ENCODE results near the genes NEDD1, SLC17A8, ARL1, SPIC, MYBPC1 and IGF1.

GRCh38 chr12:96500947-96501384 lies 11.6 kb downstream of the CFAP54 start:
- PRO-cap: unidirectional peak, plus-strand start at chr12:96501284
- RAMPAGE, long total RNA, 5 experiments: no peak in any of the 5 experiments
- RRBS: no CpG with 5 or more reads among the region's 2 CpGs

- PRO-cap: bidirectional peak, plus-strand start at chr12:96907233, minus-strand start at chr12:96907149
- RAMPAGE, long total RNA, 5 experiments: start-site peak on the plus strand in 5 of 5 experiments, at chr12:96907223-96907262 at its widest, 88 to 516 reads per replicate
- RRBS: 2% methylated on average over 42 of the region's 77 CpGs
These were observed at the start of gene NEDD1 for GRCh38 chr12:96906401-96907657. Gene NEDD1 (plus strand): TSS chr12:96907257.

DNA sequence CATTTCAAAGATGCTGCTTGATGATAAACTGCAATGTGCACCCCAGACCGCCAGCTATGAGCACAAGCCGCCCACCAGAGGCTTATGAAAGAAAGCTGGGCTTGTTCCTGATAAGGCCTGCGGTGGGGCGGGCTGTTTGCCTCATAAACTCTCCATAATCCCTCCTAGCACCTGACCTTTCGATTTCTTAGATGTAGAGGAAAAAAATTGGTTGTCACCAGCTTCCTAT lies 759.3 kb upstream of the TMPO start:
- PRO-cap: no peak
- RAMPAGE, long total RNA, 5 experiments: no peak in any of the 5 experiments
- RRBS: no CpG with 5 or more reads among the region's 5 CpGs

- PRO-cap: no peak
- RAMPAGE, long total RNA, 5 experiments: no peak in any of the 5 experiments
- RRBS: no CpG with 5 or more reads among the region's 2 CpGs
These were observed 759.1 kb upstream of the TMPO start for GRCh38 chr12:97756410-97756667.

DNA sequence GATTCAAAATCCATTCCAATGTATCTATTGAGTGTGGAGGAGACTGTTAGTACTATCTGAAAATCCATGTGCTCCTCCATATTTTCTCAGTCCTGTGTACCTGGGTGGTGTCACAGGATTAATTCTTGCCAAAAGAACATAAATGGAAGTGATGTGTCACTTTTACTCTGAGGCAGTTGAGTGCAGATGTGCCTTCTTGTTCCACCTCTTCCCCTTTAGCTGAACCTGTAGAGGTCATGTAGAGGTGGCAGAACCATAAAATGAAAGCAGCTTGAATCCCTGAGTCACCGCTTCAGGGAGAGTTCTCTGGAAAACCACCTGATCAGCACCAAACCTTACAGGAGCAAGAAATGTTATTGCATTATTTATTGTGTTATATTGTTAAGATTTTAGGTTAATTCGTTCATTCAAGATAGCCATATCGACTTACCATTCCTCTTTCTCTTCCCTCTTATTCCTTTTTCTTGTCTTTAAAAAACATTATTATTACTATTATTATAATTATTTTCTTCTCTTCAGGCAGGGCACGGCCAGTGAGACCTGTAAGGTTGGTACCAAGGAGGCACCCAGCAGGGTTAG lies 14.6 kb upstream of the SLC25A3 start:
- PRO-cap: unidirectional peak, minus-strand start at position 217 of the sequence
- RAMPAGE, long total RNA, 5 experiments: no peak in any of the 5 experiments
- RRBS: no CpG with 5 or more reads among the region's 4 CpGs

- PRO-cap: no peak
- RAMPAGE, long total RNA, 5 experiments: no peak in any of the 5 experiments
- RRBS: no CpG with 5 or more reads among the region's 14 CpGs
These were observed 4.5 kb downstream of the SLC25A3 start for GRCh38 chr12:98597649-98598706.

DNA sequence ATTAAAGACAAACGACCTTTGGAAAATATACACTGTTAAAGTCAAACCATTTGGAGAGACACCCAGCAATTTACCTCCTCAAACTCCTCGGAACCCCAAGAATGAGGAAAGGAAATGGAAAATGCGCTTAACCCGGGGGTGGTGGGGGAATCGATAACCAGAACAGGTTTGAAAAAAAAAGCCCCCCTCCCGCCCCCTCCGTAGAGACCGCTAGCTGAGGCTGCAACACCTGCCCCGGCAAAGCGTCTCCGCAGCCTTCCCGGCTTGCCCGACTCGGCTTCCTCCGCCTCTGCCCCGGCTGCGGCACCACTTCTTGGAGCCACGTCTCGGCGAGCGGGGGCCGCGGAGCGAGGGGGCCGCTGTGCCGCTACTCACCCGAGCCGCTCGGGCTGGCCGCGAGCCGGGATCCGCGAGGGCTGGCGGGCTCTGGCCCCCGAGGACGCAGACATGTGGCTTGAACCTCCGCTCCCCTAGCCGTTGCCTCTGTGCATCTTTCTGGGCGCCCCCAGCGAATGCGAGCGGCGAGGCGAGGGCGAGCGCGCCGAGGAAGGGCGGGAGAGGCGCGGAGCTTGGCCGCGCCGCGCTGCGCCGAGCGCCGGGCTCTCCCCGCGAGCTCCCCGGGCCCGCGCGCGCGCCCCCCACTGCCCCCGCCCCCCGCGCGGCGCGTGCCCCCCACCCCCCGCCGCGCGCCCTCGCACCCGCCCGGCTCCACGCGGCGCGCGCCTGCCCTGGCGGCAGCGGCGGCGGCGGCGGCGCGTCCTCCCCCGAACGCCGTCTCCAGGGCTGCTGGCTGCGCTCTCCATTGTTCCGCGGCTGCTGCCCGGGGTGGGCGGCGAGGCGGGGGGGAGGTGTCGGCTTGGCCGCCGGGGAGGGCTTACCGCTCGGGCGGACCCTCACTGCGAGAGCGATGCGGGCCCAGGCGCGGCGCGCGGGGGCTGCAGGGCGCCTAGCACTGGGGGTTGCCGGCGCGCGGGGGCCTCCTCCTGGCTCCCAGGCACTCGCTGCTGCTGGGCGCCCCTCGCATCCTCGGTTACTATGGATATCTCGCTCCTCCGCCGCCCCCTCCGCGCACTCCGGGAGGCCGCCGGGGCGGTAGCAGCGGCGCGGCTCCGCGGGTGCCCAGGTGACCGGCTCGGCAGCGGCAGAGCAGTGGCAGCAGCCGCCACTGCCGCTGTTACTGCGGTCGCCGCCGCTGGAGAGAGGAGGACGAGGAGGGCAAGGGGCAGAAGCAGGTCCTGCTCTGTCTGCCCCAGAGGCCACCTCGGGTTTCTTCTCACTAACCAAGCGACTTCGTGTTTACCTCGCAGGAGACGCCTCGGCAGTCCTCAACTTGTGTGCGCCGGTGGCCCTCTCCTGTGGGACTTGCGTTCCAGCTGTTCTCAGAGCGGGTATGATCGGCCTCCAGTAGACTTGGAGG lies 249.7 kb downstream of the APAF1 start:
- PRO-cap: no peak
- RAMPAGE, long total RNA, 5 experiments: no peak in any of the 5 experiments
- RRBS: 10% methylated on average over 69 of the region's 162 CpGs

GRCh38 chr12:99130813-99131488 lies 485.9 kb downstream of the APAF1 start:
- PRO-cap: no peak
- RAMPAGE, long total RNA, 5 experiments: no peak in any of the 5 experiments
- RRBS: no CpG with 5 or more reads among the region's 3 CpGs

DNA sequence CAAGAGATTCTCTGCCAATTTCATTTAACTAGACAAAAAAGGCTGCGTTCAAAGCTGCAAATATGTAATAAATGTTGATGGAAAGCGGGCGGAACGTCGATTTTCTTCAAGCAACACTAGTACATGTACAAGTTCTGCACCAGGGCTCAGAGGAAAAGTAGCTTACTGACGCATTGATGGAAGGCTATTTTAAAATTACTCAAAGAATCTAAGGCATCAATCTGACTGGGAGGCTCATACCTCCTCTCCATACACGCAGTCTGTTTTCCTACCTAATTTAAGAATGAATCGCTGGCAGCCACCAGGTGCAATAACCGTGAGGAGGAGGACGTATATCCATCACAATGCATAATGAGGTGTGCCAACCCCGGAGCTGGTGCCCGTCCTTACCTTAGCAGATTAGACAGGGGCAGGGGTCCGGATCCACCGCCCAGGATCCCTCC lies 1.0 kb downstream of the ANKS1B start:
- PRO-cap: no peak
- RAMPAGE, long total RNA, 5 experiments: no peak in any of the 5 experiments
- RRBS: no CpG with 5 or more reads among the region's 14 CpGs

DNA sequence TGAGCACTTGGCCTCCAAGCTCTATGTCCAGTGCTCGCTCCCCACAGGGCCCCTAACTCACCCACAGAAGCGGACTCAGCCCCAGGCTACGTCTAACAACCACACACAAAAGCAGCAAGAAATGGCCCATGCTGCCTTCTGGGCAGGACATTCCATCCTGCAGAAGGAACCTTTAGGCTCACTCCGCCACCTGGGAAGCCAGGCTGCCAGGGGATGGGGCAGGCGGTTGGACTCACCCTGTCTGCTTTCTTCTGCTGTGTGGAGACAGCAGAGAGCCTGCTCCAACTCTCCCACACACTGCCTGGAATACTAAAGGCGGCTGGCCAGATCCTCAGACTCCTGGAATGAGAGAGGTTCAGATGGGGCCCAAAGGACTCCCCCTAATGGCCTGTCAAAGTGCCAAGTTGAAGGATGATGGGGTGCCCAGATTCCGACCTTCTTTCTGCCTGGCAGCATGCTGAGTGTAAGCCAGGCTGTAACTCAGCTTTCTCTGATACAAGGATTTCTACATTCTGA lies 27.7 kb upstream of the BLTP3B start:
- PRO-cap: no peak
- RAMPAGE, long total RNA, 5 experiments: start-site peak on the minus strand in 1 of 5 experiments, centred at positions 73 to 393 of the sequence, 7 to 8 reads per replicate
- RRBS: no CpG with 5 or more reads among the region's 7 CpGs

GRCh38 chr12:100356747-100357478 lies at the start of gene SLC17A8:
Gene SLC17A8 (plus strand): TSS chr12:100357074.
- PRO-cap: no peak
- RAMPAGE, long total RNA, 5 experiments: start-site peak on the plus strand in 1 of 5 experiments, at chr12:100357155-100357252 at its widest, 17 to 48 reads per replicate
- RRBS: no CpG with 5 or more reads among the region's 16 CpGs

DNA sequence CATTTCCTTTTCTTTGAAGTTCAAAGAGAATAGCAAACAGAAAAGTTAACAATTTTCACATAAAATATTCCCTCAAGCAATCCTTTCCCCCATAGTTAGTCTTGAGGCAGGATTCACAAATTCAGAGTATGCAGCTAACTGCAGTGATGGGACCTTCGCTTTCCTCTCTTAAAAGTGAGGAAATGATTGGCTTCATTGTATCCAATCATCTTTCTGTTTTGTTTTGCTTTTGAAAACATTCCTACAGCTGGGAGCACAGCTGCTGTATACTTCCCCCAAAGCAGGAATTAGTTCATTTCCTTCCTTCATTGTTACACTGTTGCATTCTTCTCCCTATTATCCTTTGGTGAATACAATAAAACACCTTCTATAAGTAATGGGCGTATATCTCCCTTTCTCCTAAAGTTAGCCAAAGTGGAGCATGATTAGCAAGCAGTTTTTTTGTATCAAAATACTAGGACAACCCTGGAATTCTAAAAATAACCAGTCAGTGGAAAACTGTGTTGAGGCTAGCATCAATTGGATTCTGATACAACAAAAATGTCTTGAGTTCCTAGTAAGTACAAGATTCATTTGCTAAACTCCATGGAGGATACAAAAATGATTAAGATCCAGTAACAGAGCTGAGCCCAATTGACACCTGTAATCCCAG lies 9.3 kb upstream of the GAS2L3 start:
- PRO-cap: no peak
- RAMPAGE, long total RNA, 5 experiments: no peak in any of the 5 experiments
- RRBS: no CpG with 5 or more reads among the region's 2 CpGs

- PRO-cap: no peak
- RAMPAGE, long total RNA, 5 experiments: no peak in any of the 5 experiments
- RRBS: no CpG with 5 or more reads among the region's 4 CpGs
These were observed 100.0 kb downstream of the GAS2L3 start for GRCh38 chr12:100673440-100673966.

GRCh38 chr12:101407065-101407878 lies at the start of gene ARL1:
Gene ARL1 (minus strand): TSS chr12:101407772.
- PRO-cap: bidirectional peak, plus-strand start at chr12:101408076, minus-strand start at chr12:101407759
- RAMPAGE, long total RNA, 5 experiments: start-site peak on the minus strand in 5 of 5 experiments, at chr12:101407719-101407782 at its widest, 19 to 3,462 reads per replicate
- RRBS: 3% methylated on average over 5 of the region's 58 CpGs

DNA sequence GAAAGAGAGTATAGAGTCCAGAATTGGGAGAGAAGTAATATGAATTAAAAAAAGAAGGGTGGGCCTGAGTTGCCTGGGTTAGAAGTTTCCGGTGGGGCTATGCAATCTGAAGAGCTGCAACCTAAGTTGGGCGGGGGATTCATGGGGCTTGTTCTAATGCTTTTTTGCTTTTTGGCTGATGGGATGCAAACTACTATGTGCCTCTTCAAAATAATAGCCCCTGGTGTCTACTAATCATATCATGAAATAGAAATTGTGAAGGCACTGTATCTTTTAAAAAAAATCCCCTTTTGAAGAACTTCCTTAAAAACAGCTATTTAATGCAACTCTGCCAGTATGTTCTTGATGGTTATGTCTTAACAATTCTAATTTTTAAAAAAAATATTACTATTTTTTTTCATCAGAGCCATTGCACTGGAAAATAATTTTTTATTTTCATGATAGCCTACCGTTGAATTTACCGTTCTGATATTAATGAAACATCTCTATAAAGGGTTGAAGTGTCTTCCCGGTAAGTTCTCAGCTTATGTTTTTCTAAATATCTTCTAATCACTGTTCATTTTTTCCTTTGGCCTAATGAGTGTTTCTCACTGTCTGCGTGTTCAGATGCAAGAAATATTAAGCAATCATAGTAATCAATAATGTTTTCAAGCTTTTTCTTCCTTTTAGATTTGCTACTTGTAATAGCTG lies at the start of gene SPIC:
Gene SPIC, plus strand, starts transcription at position 345 of the 690 bp plus-strand sequence.
- PRO-cap: no peak
- RAMPAGE, long total RNA, 5 experiments: no peak in any of the 5 experiments
- RRBS: no CpG with 5 or more reads among the region's 6 CpGs

DNA sequence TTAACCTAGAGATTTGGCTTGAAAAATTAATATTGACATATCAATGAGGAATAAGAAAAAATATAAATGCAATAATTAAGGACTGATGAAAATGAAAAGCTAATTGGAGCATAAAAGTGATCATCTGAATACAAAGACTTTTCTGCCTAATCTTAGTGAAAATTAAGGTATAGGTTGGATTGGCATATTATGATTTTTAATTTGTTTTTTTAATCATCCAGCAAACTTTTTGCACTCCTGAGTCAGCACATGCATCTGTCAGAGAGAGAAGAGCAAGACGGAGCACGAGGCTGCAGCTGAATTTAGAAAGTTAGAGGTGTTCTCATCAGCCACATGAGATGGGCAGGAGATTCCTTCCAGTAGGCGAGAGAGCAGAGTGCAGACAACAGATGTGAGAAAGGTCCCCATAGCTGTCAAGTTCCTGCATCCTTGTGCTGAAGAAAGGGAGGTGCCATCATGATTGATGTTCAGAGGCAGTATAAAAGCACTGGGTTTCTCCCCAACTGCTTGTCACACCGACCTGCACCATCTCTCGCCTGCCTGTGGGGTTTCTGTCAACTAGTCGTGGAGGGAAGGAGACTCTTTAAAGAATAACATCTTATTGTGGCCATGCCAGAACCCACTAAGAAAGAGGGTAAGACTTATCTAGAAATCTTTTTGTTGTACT lies at the start of gene MYBPC1:
Gene MYBPC1, plus strand, starts transcription at position 510 of the 667 bp plus-strand sequence.
- PRO-cap: no peak
- RAMPAGE, long total RNA, 5 experiments: start-site peak on the plus strand in 1 of 5 experiments, centred at position 509 of the sequence, 46 to 80 reads per replicate
- RRBS: no CpG with 5 or more reads among the region's 6 CpGs

GRCh38 chr12:101597094-101597815 lies 2.5 kb downstream of the MYBPC1 start:
- PRO-cap: no peak
- RAMPAGE, long total RNA, 5 experiments: no peak in any of the 5 experiments
- RRBS: no CpG with 5 or more reads among the region's 5 CpGs

- PRO-cap: bidirectional peak, plus-strand start at chr12:101697516, minus-strand start at chr12:101697528
- RAMPAGE, long total RNA, 5 experiments: no peak in any of the 5 experiments
- RRBS: under 1% methylated on average over 8 of the region's 27 CpGs
These were observed 248 bp upstream of the CHPT1 start for GRCh38 chr12:101697237-101697547.

- PRO-cap: bidirectional peak, plus-strand start at chr12:102480761, minus-strand start at chr12:102480489
- RAMPAGE, long total RNA, 5 experiments: start-site peak on the minus strand in 2 of 5 experiments, at chr12:102480322-102480645 at its widest, 6 to 36 reads per replicate
- RRBS: no CpG with 5 or more reads among the region's 6 CpGs
These were observed at the start of gene IGF1 for GRCh38 chr12:102480197-102481000. Gene IGF1 (minus strand): TSS chr12:102480563.

DNA sequence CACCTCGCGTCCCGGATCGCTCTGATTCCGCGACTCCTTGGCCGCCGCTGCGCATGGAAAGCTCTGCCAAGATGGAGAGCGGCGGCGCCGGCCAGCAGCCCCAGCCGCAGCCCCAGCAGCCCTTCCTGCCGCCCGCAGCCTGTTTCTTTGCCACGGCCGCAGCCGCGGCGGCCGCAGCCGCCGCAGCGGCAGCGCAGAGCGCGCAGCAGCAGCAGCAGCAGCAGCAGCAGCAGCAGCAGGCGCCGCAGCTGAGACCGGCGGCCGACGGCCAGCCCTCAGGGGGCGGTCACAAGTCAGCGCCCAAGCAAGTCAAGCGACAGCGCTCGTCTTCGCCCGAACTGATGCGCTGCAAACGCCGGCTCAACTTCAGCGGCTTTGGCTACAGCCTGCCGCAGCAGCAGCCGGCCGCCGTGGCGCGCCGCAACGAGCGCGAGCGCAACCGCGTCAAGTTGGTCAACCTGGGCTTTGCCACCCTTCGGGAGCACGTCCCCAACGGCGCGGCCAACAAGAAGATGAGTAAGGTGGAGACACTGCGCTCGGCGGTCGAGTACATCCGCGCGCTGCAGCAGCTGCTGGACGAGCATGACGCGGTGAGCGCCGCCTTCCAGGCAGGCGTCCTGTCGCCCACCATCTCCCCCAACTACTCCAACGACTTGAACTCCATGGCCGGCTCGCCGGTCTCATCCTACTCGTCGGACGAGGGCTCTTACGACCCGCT lies 877 bp downstream of the ASCL1 start:
- PRO-cap: no peak
- RAMPAGE, long total RNA, 5 experiments: no peak in any of the 5 experiments
- RRBS: 7% methylated on average over 26 of the region's 86 CpGs